ENCODE measurements around a stretch of chr3.

DNA sequence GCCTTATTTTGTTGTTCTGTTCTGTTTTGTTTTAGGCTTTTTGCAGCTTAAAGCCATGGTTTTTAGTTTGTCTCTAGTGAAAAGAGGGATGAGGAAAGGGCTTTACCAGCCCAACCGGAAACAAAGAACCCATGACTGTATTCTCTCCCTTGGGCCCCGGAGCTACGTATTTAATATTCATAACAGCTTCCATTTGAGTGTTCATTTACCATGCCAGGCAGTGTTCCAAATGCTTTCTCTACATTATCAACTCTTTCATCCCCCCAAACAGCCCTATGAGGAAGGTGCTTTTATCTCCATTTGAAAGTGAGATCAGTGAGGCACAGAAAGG is 984 bp downstream of the NEPRO start:
- RRBS, 2 experiments, result no CpG with 5 or more reads among the region's 3 CpGs

- RRBS, 2 experiments, result no CpG with 5 or more reads among the region's 11 CpGs
Measured at GRCh38 chr3:113051298-113051584, 31.8 kb upstream of the NEPRO start.

DNA sequence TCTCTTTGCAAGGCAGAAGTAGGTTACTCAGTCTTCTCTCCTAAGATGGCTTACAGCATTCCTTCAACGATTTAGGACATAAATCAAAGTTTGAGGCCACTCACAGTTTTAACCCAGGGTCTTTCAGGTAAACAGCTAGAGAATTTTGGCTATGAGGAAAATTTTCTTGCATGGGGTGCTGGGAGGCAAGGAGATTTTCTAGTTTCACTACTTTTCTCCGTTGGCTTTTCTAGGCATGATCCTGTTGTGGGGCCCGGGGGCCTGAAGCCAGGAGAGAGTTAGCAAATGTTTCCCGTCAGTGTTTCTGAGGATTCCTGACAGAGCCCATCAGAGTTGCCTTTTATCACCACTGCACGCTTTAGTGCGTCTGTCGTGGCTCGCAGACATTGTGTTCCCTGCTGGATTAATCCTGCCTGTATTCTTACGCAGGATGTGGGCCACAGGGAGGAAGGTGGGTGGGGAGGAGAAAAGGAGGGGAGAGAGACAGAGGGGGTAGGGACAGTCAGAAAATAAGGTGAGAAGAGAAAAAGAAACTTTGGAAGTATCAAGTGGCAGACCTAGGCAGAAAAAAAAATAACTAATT is 18.1 kb upstream of the BOC start:
- RRBS, 2 experiments, result no CpG with 5 or more reads among the region's 9 CpGs

DNA sequence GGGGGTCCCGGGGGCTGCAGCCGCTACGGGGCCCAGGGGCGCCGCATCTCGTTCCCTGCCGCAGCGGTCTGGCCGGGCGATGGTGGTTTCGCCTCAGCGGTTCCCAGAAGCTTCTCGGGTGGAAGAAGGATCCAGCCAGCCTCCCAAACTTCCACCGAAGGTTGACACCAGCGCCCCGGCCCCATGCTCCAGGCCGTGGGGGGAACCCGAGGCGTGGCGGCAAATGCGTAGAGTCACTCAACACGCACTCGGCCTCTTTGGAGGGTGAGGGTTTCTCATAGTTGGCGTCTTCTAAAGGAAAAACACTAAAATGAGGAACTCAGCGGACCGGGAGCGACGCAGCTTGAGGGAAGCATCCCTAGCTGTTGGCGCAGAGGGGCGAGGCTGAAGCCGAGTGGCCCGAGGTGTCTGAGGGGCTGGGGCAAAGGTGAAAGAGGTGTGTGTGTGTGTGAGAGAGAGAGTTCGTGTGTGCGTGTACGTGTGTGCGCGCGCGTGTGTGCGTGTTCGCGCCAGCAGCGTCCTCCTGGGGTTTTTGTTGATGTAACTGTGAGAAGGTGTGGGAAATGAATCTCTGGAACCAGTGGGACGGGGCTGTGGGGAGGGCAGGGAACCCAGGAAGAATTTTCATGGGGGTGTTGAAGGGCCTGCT is 1.0 kb downstream of the BOC start:
- RRBS, 2 experiments, result 36 to 39% methylated on average over 15 of the region's 44 CpGs

DNA sequence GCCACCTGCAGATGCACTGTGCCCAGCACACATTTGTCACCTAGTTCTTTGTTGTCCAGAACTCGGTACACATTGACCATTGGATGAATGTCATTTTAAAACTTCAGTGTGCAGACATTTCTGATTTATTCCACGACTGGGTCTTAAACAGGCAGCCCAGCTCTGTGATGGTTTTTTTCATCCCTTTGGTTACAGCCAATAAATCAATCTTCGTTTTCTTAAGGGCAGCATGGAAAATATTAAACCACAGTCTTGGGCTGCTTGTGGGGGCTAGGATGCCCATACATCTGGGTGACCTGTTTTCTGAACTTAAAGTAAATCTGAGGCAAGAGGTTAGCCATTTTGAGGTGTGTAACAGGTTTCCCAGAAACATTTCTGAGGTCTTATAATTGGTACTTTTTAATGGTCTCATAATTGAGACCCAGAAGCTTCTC is 1.9 kb downstream of the BOC start:
- RRBS, 2 experiments, result no CpG with 5 or more reads among the region's 3 CpGs

DNA sequence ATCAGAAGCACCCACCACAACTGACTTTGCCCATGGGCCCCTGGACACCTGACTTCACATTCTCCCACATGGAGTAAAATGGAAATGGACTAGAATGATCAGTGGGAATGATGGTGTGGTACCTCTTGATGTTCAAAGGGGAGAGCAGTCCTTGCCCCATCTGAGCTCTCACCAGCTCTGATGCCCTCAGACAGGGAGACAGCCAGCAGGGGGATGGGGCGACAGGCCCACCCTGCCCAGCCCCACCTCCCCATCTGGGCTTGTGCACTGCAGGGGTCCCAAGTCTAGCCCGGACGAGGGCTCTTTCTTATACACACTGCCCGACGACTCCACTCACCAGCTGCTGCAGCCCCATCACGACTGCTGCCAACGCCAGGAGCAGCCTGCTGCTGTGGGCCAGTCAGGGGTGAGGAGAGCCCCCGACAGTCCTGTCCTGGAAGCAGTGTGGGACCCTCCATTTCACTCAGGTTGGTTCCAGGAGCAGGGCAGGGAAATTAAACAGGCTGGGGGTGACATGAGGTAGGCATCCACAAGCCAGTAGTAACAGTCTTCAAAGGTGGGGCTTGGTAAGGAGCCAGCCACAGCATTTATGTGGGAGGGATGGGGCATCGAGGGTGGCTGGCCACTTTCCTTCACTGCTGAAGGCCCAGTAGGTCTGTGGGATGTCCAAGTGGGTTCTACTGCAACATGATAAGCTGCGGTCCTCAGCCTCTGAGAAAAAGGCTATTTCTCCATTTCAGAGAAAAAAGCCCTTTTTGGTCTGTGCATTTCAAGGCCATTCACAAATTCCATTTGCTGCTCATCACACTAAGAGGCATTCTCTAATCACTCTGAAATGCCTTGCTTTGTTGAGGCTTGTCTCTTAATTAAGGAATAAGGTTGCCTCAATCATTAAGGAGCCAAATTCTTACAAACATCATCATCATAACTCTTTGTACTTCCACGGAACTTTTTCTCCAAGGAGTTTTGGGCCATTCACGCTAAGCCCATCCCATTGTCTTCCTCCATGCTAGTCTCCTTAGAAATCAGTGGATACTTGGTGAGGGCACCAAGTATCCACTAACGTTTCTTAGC is 74.1 kb downstream of the BOC start:
- RRBS, 2 experiments, result no CpG with 5 or more reads among the region's 13 CpGs

- RRBS, 2 experiments, result 3 to 6% methylated on average over 23 of the region's 69 CpGs
Measured at GRCh38 chr3:113532665-113533594, 575 bp downstream of the SIDT1 start.

DNA sequence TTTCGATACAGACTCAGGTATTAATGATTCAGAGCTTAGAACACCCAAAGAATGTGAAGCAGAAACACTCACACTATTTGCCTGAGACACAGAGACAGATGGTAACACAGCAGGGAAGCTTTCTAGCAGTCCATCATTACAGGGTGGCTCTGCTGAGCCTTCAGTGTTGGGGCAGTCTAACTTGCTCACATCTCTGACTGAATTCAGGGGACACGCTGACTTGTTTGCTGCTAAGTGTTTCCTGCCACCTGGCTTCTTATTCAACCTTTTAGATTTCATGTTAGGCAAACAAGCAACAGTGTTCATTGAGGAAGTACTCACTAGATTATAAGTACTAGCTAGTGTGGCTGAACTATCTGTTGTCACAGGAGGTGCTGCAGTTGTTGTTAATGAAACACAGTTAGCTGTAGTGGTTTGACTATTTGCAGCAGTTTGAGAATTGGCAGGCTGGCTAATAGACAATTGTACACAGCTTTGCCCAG is 37.4 kb downstream of the USF3 start:
- RRBS, 2 experiments, result no CpG with 5 or more reads among the region's 2 CpGs

- RRBS, 2 experiments, result no CpG with 5 or more reads among the region's 12 CpGs
Measured at GRCh38 chr3:113660159-113661654, 35.7 kb downstream of the USF3 start.

GRCh38 chr3:113696737-113697074 is 264 bp upstream of the USF3 start:
- RRBS, 2 experiments, result no CpG with 5 or more reads among the region's 15 CpGs

- RRBS, 2 experiments, result no CpG with 5 or more reads among the region's 29 CpGs
Measured at GRCh38 chr3:113698690-113699457, 2.4 kb upstream of the USF3 start.

DNA sequence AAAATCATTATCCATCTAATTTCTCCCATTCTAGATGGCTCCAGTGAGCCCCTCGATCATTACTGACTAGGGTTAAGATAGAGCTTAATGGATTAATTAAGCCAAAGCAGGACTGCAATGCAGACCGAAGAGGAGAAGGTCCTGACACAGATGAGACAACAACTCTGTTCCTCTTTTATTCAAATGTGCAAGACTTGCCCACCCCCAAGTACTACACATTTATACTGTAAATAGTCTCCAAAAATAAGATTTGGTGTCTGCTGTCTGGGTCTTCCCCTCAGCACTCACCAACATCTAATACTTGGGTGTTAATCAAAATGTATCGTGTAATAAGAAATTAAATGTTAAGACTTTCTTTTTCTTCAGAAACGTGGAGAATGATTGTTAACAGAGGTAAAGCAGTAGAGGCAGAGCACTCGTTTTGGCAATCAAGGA is 133.6 kb downstream of the TIGIT start:
- RRBS, 2 experiments, result no CpG with 5 or more reads among the region's 5 CpGs

DNA sequence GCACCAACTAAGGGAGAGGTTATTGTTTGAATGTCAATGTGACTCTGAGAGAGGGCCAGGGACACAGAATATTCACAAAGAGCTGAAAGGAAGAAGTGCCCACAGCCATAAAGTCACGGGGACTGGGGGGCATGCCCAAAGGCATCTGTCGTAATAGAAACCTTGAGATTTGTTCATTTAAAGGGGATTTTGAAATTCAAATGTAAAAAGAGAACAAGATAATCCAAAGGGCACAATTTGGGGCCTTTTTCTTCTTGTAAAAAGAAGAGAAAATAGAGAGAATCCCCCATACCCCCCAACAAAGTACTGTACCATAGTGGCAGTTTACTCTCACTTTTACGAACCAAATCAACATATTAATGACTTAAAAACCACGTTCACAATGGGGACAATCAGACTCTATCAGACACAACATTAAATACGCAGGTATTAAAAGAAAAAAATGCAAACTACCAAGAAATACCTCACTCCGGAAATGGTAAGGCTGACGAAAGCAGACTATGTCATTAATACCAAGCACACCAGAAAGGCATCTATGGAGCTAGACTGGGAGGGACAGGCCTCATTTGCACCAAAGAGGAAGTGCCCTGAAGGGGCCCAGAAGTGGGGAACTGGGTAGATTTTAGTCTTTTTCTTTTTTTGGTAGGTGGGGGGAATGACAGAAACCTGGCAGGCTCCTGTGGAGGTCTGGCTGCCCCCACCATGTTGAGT is 134.2 kb downstream of the TIGIT start:
- RRBS, 2 experiments, result no CpG with 5 or more reads among the region's 7 CpGs

- RRBS, 2 experiments, result no CpG with 5 or more reads among the region's 8 CpGs
Measured at GRCh38 chr3:114449957-114450561, 156.2 kb downstream of the TIGIT start.

DNA sequence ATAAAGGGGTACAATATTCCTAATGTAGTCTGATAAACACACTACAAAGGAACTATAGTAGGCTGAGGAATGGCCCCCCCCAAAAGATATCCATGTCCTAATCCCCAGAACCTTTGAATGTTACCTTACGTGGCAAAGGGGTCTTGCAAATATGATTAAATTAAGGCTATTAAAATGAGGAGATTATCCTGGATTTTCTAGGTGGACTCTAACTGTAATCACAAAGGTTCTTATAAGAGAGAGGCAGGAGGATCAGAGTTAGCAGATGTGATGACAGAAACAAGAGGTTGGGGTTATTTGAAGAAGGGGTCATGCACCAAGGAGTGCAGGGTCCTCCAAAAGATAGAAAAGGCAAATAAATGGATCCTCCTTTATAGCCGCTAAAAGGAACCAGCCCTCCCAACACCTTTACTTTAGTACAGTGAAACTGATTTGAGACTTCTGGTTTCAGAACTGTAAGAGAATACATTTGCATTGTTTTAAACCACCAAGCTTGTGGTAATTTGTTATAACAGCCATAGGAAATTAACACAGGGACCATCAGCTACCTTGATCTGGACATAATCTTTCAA is 166.5 kb downstream of the TIGIT start:
- RRBS, 2 experiments, result no CpG with 5 or more reads among the region's 2 CpGs

DNA sequence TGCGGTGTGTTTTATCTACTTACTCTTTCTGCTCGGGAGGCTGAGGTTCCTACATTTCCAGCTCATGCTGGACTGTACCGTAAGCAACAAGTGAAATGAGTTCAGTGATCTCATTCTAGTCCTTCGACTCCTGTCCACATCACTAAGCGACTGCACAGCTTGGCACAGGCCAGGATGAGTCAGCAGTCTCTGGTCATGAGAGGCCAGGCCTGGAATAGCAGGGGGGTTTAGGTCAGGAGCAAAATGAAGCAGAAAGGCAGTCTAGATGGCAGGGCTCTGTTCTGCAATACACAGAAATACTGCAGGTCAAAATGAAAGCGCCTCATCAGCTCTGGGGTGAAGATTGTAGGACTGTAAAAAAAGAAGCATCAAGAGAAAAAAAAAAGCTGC is 331.0 kb downstream of the TIGIT start:
- RRBS, 2 experiments, result no CpG with 5 or more reads among the region's 6 CpGs

DNA sequence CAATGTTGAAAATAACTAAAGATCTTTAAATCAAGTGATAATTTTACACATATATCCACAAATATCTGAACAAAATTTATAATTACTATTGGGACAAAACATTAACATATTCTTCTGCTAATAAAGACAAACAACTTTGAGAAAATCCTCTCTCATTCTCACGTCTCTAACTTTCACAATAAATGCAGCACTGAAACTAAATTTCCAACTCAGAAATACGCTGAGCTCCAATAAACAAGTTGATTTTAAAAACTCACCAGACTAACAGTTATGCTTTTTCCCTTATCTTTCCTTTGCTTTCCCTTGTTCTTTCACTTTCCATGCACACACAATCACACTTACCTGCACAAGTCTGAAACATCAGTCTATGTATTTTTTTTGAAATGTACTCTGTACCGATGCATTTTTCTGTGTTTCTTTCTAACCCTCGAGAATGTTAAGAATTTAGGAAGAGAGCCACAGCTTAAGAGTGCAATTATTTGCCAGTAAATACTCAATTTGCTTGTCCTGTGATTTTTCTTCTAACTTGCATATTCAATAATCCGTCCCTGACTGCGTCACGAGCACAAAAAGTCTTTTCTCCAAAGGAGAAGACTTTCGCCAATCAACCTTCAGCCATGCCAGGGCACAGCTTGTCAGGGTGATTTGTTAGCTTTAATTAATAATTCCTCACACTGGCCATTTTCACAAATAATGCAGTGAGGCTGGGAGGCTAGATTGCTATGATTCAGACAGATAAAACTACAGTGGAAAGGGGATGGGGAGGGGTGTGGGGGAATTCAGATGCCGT is 388.3 kb downstream of the ZBTB20 start:
- RRBS, 2 experiments, result no CpG with 5 or more reads among the region's 9 CpGs

- RRBS, 2 experiments, result no CpG with 5 or more reads among the region's 2 CpGs
Measured at GRCh38 chr3:114836826-114837440, 310.2 kb downstream of the ZBTB20 start.

- RRBS, 2 experiments, result no CpG with 5 or more reads among the region's 2 CpGs
Measured at GRCh38 chr3:114892045-114892602, 255.0 kb downstream of the ZBTB20 start.

DNA sequence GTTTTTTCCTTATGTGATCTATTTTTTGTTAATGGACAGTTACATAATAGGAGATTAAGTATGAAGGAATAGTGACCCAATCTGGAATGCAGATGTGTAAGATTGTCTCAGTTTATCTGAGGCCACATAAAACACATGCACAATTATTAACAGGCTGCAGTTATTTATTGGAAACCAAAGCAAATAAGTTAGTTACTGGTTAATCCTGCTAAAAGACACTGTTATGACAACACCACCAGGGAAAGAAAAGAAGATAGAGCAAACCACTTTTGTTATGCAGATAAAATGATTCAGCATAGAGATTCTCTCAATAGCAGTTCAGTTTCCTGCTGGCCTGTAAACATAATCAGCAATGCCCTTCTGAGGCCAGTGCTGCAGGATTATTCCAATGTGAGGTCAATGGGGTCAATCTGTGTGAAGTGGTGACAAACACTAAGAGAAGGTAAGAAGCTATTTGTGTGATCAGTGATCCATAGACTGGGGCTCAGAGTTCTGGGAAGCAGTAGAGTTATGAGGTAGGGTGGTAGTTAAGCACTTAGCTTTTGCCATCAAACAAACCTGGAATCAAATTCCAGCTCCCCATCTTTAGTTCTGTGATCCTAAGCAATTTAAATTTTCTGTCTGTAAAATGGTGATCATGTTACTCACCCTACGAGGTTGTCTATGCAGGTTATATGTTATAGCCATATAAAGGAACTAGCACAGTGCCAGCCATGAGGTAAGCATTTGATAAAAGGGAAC is 244.3 kb downstream of the ZBTB20 start:
- RRBS, 2 experiments, result no CpG with 5 or more reads among the region's 1 CpG